ENCODE data around the genes EPHB4, VGF, MOGAT3 and FIS1.

DNA sequence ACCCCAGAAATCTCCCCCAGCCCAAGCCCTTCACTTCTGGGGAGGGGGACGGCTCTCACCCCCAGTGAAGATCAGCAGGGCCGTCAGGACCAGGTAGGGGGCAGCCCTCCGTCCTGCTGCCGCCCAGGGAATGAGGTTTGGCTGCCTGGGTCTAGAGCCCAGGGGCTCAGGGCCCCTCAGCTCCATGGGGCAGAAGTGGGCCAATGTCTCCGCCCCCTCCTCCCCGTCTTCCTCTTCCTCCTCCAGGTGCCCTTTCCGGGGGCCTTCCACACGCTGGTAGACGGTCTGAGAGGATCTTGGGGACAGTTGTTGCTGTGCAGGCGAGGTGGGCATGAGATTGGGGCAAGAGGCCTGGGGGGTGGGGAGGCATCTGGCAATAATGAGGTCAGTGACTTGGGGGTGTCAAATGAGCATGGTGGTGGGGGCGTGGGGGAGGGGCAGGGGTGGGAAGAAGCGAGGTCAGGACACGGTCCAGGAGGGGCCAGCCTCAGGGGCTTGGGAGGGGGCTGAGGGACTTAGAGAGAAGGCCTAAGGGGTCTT lies 365 bp downstream of the TFR2 start:
- PRO-cap: no peak
- RAMPAGE, long total RNA, 2 experiments: no peak in any of the 2 experiments

GRCh38 chr7:100800460-100801226 lies 26.7 kb downstream of the EPHB4 start:
- PRO-cap: no peak
- RAMPAGE, long total RNA, 2 experiments: no peak in any of the 2 experiments

GRCh38 chr7:100813762-100814288 lies 13.5 kb downstream of the EPHB4 start:
- PRO-cap: no peak
- RAMPAGE, long total RNA, 2 experiments: no peak in any of the 2 experiments

DNA sequence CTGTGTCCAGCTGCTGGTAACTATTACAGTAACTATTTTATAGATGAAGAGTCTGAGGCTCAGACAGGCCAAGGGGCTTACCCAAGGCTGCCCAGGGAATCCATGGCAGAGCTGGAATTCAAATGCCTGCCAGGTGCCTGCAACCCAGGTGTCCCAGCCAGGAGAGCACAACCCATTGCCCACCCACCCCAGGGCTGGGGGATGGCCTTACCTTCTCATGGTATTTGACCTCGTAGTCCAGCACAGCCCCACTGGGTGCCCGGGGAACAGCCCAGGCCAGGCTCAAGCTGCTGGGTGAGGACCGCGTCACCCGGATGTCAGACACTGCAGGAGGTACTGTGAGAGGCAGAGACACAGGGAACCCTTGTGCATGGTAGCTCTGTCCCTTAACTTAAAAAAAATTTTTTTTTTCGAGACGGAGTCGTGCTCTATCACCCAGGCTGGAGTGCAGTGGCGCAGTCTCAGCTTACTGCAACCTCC lies 9.0 kb downstream of the EPHB4 start:
- PRO-cap: no peak
- RAMPAGE, long total RNA, 2 experiments: no peak in any of the 2 experiments

GRCh38 chr7:100819399-100820143 lies 7.8 kb downstream of the EPHB4 start:
- PRO-cap: no peak
- RAMPAGE, long total RNA, 2 experiments: no peak in any of the 2 experiments

GRCh38 chr7:100824883-100825610 lies 2.3 kb downstream of the EPHB4 start:
- PRO-cap: unidirectional peak, plus-strand start at chr7:100825427
- RAMPAGE, long total RNA, 2 experiments: no peak in any of the 2 experiments

DNA sequence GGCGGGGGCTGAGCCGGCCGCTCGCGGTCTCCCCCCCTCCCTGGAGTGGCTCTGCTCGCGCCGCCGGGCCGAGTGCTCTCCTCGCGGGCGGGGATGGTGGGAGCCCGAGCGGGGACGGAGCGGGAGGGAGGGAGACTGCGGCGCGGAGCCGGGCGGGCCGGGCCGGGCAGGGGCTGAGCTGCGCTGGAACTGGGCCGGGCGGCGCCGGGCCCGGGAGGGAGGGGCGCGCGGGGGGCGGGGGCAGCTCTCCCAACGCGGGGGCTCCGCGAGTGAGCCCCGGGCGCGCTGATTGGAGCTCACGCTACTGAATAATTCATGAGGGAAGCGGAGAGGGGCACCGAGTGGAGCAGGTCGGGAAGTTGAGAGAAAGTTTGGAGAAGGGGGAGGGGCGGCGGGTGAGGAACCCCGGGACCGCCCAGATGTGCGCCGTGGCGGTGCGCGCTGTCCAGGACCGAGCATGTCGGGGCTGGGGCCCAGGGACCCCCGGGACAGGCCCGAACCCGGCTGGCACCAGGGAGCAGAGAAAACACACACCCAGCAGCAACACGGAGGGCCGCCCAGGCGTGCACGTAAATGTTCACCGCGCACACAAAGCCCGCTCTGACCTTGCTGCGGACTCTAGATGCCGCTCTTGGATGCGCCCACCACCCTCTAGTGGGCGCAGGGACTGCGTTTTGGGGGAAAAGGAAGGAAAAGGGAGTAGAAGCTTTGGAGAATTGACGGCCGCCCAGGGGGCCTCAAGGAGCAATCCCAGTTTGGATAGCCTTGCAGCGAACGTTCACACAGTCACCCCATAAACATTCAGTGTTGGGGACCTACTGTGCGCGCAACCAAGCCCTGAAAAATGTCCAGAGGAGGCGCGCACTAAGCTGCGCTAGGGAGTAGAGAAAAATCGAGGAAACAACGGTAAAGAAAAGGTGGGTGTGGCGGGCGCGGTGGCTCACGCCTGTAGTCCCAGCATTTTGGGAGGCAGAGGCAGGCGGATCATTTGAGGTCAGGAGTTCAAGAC lies at the start of gene EPHB4:
Gene EPHB4 (minus strand): TSS at position 191 of the 1,009 bp plus-strand sequence.
- PRO-cap: bidirectional peak, plus-strand start at position 537 of the sequence, minus-strand start at position 191 of the sequence
- RAMPAGE, long total RNA, 2 experiments: no peak in any of the 2 experiments

DNA sequence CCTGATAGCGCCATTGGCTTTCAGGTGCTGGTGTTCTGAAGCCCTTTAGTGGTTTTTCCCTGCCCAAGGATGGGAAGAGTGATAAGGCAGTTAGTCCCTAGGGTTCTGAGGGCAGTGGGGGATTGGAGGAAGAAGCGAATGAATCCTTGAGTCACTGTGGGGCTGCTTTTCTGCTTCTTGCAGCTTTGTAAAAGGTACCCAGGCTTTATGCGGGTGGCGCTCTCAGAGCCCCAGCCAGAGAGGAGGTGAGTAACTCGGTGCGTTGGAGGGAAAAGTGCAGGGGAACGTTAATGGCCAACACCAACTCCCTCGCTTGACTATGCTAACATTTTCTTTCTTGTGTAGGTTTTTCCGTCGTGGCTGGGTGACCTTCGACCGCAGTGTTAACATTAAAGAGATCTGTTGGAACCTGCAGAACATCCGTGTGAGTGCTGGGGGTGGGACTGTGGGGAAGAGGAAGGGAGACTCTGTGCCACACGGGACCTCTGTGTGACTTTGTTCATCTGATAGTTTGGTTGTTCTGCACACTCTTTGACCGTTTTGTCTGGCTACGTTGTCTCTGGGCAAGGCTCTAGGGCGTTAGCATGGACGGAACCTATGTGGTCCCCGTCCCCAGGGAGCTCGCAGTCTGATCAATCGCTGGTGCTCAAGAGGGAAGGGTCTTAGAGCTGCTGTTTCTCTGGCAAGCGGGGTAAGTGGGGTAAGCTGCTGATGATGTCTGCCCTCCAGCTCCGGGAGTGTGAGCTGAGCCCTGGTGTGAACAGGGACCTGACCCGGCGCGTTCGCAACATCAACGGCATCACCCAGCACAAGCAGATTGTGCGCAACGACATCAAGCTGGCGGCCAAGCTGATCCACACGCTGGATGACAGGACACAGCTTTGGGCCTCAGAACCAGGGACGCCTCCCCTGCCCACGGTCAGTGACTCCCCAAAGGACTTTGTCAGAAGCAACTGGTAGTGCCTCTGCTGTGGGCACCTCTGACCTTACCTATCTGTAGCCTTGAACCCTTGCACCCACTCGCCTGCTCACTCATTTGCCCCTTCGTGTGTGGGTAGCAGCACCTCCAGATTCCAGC lies 3.7 kb downstream of the UFSP1 start:
- PRO-cap: no peak
- RAMPAGE, long total RNA, 2 experiments: no peak in any of the 2 experiments

GRCh38 chr7:100966869-100967388 lies 2.4 kb upstream of the MUC12 start:
- PRO-cap: no peak
- RAMPAGE, long total RNA, 2 experiments: no peak in any of the 2 experiments

DNA sequence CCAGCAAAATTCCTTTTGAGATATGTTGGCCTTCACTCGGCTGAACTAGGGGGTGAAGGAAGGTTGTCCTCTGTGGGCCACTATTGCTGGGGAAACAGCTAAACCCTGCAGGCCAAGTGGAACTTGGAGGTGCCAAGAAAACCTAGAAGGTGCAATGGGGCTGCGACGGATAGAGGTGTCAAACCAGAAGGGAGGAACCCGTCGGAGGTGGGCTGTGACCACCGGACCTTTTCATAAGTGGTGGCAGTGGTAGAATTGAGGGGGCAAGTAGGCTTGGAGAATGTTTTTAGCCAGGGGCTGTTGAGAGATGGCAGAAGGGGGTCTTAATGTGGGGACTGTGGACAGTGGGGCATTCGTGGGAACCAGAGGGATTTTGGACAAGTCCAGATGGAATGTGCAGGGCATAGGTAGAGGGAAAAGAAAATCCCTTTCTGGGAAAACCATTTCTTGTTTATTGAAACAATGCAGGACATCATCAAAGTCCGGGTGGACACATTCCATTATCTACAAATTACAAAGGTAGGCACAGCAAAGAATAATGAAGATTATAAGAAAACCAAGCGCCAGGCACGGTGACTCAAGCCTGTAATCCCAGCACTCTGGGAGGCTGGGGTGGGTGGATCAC lies 5.7 kb downstream of the TRIM56 start:
- PRO-cap: no peak
- RAMPAGE, long total RNA, 2 experiments: no peak in any of the 2 experiments

DNA sequence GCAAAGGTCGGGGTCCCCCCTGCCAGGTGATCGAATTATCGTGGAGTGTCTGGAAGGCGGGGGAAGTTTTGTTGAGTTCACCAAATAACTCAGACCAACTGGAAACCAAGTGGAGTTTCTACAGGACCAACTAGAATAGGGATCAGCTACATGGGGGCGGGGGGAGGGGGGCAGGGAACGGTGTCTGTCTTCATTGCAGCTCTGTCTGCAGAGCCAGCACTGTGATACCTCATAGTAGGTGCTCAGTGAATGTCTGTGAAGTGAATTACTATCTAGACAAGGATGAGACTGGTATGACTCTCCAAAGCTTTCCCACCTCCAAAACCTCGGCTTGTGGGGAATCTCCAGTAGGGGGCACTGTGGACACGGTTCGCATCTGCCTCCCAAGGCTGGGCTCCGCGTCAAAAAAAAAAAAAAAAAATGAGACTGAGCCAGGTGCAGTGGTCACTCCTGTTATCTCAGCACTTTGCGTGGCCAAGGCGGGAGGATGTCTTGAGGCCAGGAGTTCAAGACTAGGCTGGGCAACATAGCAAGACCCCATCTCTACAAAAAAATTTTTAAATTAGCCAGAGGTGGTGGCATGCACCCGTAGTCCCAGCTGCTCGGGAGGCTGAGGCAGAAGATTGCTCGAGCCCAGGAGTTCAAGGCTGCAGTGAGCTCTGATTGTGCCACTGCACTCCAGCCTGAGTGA lies 9.5 kb downstream of the TRIM56 start:
- PRO-cap: no peak
- RAMPAGE, long total RNA, 2 experiments: no peak in any of the 2 experiments

GRCh38 chr7:101164956-101166214 lies at the start of gene VGF:
Gene VGF, minus strand, starts transcription at chr7:101165569.
- PRO-cap: unidirectional peak, minus-strand start at chr7:101165569
- RAMPAGE, long total RNA, 2 experiments: start-site peak on the minus strand in 2 of 2 experiments, at chr7:101165566-101165573 at its widest, 17 to 58 reads per replicate

DNA sequence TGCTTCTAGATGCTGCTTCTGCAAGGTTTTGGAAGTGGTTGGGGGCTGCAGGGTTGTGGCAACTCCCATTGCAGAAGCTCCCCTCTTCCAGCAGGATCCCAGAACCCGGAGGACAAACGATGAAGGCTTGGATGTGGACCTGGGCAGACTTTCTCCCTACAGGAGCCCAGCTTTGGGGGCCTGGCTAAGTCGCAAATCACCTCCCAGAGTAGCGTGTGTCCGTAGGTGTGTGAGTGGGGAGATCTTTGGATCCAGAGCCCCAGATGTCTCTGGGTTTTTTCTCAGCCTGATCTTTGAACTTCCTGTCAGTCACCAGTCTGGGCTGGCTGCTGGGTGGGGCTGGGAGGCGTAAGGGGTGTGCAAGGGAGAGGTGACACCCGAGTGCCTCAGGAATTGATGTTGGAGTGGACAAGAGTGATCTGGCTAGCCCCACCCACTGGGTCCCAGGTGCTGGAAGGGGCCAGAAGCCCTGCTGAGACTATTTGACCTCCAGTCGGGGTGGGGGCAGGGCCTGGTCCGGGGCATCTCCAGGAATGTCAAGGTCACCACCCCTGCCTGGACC lies at the start of gene MOGAT3:
Gene MOGAT3 (minus strand): TSS at position 251 of the 562 bp plus-strand sequence.
- PRO-cap: no peak
- RAMPAGE, long total RNA, 2 experiments: no peak in any of the 2 experiments

DNA sequence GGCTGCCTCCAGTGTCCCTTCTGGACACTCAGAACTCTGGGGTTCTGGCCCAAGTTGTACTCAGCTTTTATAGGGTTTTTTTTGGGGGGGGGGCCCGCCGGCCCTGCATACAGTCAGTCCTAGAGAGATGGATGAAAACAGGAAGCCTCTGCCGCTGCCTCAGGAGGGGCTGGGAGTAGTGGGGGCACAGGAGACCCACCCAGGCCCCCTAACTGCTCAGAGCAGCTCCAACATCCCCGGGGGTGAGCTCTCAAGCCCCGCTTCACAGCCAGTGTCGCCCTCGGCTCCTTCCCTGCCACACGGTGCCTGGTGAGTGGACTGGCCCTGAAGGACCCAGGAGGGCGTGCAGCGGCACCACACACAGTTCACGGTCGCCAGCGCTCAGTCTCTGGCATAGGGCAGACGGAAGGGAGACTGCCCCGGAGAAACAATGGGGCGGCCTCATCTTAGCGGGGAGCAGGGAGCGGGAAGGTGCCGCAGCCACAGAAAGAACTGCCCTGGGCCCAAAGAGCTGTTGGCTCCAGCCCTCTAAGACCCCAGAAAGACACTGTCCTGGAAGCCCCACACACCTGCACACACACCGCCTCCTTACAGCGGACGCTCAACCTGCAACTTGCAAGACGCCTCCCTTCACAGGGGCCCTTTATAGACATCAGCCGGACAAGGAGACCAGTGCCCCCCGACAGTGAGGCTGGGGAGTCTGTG lies 1.3 kb downstream of the CLDN15 start:
- PRO-cap: no peak
- RAMPAGE, long total RNA, 2 experiments: no peak in any of the 2 experiments

DNA sequence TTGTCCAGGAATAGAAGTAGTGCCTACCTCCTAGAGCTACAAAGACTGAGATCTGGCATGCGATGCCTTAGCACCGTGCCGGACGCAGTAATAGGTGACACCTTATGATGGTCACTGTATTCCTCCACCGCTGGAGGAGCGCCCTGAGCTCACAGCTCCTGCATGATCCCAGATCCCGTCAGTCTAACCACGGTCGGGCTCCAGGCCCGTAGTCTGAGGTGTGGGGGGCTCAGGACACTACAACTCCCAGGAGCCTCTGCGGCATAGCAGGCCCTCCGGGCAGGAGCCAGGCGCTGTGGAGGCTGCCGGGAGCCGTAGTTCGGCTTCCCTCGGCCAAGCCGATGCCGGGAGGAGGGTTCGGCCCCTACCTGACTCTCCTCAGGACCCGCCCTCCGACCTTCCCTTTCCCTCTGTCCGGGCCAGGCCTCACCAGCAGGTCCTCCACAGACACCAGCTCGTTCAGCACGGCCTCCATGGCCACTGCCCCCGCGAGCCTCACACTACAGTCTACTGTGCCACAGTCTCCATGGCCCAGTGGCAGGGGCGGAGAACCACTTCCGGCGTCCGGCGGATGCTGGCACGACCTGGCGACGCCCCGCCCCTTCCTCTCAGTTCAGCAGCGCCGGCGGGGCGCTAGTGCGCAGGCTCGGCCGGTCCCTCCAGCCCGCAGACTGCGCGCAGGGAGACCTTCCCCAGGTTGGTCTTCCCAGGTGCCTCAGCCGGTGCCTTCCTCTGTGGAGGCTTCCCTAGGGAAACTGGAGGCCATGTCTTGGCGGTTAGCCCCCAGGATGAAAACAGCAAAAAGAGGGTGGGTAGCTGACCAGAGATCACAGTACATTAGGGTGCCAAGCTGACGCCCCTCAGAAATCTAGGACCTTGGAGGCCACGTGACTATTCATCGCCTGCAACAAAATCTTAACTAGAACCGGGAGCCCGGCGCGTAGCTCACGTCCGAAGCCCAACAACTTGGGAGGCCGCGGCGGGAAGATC lies at the start of gene FIS1:
Gene FIS1 (minus strand): TSS at position 552 of the 990 bp plus-strand sequence.
- PRO-cap: unidirectional peak, minus-strand start at position 185 of the sequence; bidirectional peak, plus-strand start at position 669 of the sequence, minus-strand start at position 509 of the sequence
- RAMPAGE, long total RNA, 2 experiments: start-site peak on the minus strand in 2 of 2 experiments, centred at positions 541 to 549 of the sequence, 231 to 745 reads per replicate

DNA sequence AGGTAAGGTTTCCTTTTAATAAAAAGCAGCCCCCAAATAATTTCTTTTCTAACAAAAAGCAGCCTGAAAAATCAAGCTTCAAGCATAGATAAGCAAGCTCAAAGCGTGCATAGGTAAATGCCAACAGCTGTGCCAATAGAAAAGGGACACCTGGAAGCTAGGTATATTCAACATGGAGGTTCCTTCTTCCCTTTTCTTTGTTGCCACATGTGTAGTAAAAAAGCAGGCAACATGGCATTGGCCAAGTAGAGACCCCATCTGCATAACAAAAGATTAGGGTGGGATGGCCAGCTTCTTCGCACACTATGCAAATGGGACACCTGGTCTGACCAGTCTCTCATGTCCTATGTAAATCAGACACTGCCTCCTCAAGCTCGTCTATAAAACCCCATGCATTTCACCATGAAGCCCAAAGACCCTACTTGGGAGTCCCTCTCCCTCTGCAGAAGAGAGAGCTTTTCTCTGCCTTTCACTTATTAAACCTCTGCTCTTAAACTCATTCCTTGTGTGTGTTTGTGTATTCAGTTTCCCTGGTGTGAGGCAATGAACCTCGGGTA lies 54.0 kb downstream of the MYL10 start:
- PRO-cap: no peak
- RAMPAGE, long total RNA, 2 experiments: no peak in any of the 2 experiments

DNA sequence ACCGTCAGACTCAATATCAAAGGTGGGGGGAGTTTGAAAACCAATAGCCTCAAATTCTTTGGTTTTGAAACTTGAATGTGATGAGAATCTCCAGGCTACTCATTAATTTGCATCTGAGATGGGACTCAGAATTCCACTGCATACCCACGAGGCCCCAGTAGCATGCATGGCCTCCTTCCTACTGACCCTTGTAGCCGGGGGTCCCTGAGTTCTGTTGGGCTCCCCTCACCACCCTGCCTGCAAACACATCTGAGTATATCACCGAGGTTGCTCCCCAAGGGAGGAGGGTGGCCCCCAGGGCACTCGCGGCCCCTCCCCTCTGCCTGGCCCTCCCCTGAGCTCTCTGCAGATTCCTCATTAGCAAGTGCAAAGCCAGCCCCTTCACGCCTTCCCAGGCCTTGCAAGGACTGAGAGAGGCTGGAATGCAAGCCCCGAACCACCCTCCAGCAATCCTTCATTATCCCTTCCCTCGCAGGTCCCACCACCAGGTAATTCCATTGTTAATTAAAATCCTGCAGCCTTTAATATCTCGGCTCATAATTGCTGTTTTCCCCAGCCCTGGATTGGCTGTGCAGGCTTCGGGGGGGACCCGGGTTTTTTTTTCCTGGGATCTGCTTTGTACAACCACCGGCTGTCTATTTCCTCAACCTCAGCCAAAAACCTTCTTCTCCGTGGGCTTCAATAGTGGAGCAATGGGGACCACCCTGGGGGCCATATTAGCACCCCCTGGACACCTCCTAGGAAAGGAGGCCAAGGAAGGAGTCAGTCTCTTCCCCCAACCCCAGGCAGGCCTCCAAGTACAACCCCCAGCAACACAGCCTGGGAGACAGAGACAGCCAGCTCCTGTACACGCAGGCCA lies 35.4 kb upstream of the MYL10 start:
- PRO-cap: no peak
- RAMPAGE, long total RNA, 2 experiments: no peak in any of the 2 experiments

DNA sequence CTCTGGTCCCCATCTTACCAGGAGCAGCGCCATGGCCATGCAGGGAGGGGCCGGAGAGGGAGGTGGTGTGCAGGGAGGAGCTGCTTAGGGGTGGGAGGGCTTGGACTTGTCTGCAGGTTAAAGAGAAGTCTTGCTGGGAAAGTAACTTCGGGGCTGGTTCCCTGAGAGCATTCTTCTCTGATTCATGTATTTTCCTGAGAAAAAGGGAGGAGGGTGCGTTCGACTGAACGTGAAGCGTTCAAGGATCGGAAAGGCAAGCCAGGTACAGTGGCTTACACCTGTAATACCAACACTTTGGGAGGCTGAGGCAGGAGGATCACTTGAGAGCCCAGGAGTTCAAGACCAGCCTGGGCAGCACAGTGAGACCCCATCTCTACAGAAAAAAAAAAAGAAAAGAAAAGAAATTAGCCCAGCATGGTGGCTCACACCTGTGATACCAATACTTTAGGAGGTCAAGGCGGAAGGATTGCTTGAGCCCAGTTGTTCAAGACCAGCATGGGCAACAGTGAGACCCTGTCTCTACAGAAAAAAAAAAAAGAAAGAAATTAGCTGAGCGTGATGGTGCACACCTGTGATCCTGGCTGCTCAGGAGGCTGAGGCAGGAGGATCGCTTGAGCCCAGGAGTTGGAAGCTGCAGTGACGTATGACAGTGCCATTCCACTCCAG lies 15.6 kb downstream of the CUX1 start:
- PRO-cap: no peak
- RAMPAGE, long total RNA, 2 experiments: start-site peak on the plus strand in 1 of 2 experiments, centred at positions 302 to 535 of the sequence, 6 to 12 reads per replicate

DNA sequence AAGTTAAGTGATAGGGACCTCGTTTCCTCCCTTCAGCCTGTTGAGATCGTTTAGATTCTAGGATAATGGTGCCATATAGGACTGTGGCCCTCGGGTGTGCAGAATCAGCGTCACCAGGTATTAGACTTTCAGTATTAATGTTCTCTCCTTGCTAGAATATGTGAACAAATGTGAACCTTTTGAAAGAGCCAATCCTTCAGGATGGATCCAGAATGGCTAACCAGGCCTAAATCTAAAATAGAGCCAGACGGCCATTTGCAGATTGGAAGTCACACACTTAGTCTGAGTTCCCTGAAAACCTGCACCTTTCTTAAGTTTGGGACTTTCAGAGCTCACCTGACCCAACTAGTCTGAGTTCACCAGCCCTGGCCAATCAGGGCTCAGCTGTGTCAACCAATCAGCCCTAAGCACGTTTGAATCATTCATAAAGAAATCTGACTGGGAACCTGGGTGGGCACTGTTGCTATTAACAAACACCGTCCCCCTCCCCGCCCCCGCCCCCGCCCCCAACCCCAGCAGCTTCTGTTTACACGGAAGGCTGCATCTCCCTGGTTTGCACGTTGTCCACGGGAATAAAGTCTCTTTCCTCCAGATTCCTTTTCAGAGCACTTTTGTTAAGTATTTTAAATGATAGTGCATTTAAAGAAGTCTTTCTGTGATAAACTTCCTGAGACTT lies 26.4 kb downstream of the CUX1 start:
- PRO-cap: no peak
- RAMPAGE, long total RNA, 2 experiments: no peak in any of the 2 experiments

DNA sequence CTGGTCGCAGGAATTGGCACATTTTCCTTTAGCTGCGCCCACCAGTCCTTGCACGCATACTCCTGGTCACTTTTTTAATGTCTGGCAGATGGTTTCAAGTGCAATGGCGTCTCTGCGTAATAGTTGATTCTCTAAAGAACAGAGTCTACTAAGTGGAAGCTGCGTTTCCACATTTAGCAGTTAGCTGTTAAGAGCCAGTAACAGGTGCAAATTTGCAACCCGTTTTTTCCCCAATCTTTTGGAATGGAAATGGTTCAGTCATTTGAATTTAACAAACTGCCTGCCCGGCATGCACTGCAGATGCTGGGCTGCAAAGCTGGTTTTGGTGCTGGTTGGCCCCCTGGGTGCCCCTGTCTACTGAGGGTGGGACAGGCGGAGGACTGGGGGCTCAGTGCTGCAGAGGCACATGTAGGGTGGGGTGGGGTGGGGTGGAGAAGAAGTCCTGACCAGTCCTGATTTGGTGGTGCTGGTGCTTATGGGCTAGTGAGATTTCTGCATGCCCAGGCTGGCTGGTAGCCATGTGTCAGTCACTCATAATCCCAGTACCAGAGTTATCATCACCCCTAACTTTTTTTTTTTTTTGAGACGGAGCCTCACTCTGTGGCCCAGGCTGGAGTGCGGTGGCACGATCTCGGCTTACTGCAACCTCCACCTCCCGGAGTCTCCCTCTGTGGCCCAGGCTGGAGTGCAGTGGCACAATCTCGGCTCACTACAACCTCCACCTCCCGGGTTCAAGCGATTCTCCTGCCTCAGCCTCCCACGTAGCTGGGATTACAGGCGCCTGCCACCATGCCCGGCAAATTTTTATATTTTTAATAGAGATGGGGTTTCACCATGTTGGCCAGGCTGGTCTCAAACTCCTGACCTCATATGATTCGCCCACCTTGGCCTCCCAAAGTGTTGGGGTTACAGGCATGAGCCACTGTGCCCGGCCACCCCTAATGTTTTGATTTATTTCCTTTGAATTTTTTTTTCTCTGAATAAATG lies 44.1 kb downstream of the CUX1 start:
- PRO-cap: no peak
- RAMPAGE, long total RNA, 2 experiments: no peak in any of the 2 experiments

Data from body of pancreas (tissue), 2 donors.